Stomach (tissue), 7 donors: ENCODE measurements around a stretch of chr16.

- PRO-cap = no peak
- RAMPAGE, long total RNA, 5 experiments = no peak in any of the 5 experiments
- RRBS = 86% methylated on average over 4 of the region's 5 CpGs
Measured at GRCh38 chr16:69116056-69116706, 10.7 kb downstream of the HAS3 start.

DNA sequence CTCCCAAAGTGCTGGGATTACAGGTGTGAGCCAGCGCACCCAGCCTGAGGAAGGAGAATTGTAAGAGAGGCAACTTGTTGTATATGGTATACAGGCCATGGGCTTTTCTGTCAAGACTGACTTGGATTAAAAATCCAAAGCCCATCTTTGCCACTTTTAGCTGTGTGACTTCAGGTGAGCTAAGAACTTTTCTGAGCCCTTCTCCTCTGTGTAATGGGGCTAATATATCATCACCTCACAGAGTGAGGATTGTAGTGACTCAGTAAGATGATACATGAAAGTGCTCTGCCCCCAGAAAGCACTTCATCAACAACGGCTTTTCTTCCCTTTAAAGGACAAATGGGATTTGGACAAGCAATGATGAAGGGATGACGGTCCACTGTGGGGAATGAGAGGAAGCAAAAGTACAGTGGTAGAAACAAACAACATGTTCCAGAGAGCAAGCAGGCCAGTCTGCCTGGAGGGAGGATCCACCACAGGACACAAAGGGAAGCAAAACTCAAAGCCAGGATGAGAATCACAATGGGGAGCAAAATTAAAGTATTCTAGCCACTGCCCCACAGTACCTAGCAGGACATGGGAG lies 14.3 kb upstream of the TMED6 start:
- PRO-cap = no peak
- RAMPAGE, long total RNA, 5 experiments = no peak in any of the 5 experiments
- RRBS = no CpG with 5 or more reads among the region's 3 CpGs

GRCh38 chr16:69366704-69367495 lies 15.3 kb upstream of the TMED6 start:
- PRO-cap = no peak
- RAMPAGE, long total RNA, 5 experiments = start-site peak on the minus strand in 2 of 5 experiments, at chr16:69366907-69367212 at its widest, 10 to 15 reads per replicate
- RRBS = no CpG with 5 or more reads among the region's 12 CpGs

DNA sequence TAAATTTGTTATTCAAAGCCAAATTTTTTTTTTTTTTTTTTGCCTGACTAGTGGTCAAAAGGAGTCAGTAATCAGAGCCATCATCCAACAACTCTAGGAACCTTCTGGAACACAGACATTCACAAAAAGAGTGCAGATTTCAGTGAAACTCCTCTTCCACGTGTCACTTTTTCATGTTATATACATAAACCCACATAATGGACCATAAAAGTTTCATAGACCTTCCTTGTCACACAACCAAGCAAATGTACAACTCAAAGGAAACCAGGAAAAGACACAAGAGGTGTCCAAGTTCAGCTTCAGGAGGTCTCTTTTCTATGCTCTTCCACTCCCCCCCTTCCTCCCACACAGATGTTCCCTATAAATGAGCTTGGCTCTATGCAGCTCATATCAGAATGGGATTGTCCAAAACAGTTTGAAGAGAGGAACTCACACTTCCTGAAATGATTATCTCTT lies 16.4 kb upstream of the TERF2 start:
- PRO-cap = no peak
- RAMPAGE, long total RNA, 5 experiments = no peak in any of the 5 experiments
- RRBS = no CpG with 5 or more reads among the region's 1 CpG

- PRO-cap = no peak
- RAMPAGE, long total RNA, 5 experiments = no peak in any of the 5 experiments
- RRBS = no CpG with 5 or more reads among the region's 13 CpGs
Measured at GRCh38 chr16:69530552-69531176, 35.1 kb upstream of the NFAT5 start.

DNA sequence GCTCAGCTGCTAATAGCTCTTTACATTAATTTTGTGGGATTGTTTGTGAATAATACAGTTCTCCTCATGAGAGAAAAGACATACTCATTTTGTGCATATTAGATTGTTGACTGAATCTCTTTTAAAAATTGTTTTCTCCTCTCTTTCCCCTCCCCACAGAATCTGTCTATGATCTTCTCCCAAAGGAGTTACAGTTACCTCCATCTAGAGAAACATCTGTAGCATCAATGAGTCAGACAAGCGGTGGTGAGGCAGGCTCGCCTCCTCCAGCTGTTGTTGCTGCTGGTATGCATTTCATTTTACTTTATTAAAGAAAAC lies 60.4 kb downstream of the NFAT5 start:
- PRO-cap = no peak
- RAMPAGE, long total RNA, 5 experiments = start-site peak on the plus strand in 2 of 5 experiments, centred at positions 200 to 224 of the sequence, 7 to 20 reads per replicate
- RRBS = no CpG with 5 or more reads among the region's 2 CpGs

GRCh38 chr16:69646764-69647454 lies 79.5 kb downstream of the NQO1 start:
- PRO-cap = no peak
- RAMPAGE, long total RNA, 5 experiments = start-site peak on the plus strand in 3 of 5 experiments, at chr16:69646995-69647352 at its widest, 10 to 47 reads per replicate
- RRBS = no CpG with 5 or more reads among the region's 9 CpGs

GRCh38 chr16:69697198-69698169 lies 28.9 kb downstream of the NQO1 start:
- PRO-cap = no peak
- RAMPAGE, long total RNA, 5 experiments = start-site peak on the plus strand in 2 of 5 experiments, at chr16:69697567-69698005 at its widest, 8 to 17 reads per replicate
- RRBS = no CpG with 5 or more reads among the region's 6 CpGs

GRCh38 chr16:69890037-69890418 lies 61.1 kb upstream of the CLEC18A start:
- PRO-cap = no peak
- RAMPAGE, long total RNA, 5 experiments = no peak in any of the 5 experiments
- RRBS = no CpG with 5 or more reads among the region's 8 CpGs

DNA sequence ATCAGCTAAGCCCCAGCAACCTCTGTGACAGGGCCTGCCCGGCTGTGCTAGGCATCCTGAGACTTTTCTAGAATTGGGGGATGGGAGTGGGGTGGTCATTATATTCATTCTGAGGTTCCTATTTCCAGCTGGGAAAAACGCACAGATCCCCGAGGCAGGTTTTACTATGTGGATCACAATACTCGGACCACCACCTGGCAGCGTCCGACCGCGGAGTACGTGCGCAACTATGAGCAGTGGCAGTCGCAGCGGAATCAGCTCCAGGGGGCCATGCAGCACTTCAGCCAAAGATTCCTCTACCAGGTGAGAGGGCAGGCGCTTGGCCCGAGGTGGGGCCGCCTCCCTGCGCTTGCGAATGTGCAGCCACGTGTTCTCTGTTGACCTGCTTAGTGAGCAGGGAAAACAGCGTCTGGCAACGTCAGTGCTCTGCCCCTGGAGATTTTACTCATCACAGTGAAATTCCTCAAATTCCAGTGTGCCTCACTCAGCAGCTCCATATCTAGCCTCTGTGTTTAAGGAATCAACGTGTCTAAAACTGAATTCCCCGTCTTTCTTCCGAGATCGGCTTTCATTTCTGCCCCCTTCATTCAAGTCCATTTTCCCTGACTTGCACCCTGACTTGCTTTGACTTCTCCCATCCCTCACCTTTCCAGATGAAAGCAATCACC lies 33.4 kb upstream of the CLEC18A start:
- PRO-cap = no peak
- RAMPAGE, long total RNA, 5 experiments = no peak in any of the 5 experiments
- RRBS = no CpG with 5 or more reads among the region's 24 CpGs

DNA sequence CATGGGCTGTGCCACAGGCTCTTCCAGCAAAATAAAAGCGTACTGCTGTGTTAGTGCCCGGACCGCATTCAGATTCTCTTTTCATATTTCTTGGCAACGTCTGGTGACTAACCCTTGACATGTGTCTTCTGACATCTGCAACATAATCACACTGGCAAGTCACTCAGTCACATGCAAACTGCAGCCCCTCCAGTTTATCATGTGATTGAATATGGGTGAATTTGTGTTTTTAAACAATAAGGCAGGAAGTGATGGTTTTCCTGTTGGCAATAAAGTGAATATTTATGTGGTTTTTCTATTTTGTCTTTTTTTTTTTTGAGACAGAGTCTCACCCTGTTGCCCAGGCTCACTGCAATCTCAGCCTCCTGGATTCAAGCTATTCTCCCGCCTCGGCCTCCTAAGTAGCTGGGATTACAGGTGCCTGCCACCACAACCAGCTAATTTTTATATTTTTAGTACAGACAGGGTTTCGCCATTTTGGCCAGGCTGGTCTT lies 75.2 kb downstream of the CLEC18A start:
- PRO-cap = unidirectional peak, minus-strand start at position 70 of the sequence
- RAMPAGE, long total RNA, 5 experiments = no peak in any of the 5 experiments
- RRBS = no CpG with 5 or more reads among the region's 7 CpGs

- PRO-cap = no peak
- RAMPAGE, long total RNA, 5 experiments = no peak in any of the 5 experiments
- RRBS = no CpG with 5 or more reads among the region's 9 CpGs
Measured at GRCh38 chr16:70252681-70253013, 907 bp upstream of the EXOSC6 start.

DNA sequence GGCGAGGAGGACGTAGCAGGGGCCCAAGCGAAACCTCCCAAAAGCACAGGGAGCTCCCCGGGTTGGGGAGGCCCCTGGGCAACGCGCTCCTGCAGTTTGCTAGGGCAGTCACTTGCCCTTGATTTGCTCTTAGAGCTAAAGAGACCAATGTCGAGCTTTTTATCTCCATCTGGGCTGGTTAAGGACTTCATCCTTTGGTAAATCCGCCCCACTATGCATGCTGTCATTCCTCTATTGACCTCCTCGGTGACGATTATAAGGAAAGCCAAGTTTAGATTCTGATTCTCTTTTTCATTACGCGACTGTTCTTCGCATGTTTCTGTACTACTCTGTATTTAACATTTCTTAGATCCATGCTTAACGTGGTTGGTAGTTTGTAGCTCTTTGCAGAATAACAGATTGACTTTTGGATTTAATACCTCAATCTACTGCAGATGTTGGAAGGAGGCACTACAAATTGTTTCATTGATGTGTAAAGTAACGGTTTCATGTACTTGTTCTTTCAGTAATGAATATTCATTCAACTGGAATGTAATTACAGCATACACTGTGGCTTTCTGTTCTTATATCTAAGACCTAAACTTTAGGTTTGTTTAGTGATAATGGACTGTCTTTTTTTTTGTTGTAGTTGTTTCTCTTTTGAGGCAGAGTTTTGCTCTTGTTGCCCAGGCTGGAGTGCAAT lies 505 bp downstream of the DDX19A start:
- PRO-cap = no peak
- RAMPAGE, long total RNA, 5 experiments = no peak in any of the 5 experiments
- RRBS = no CpG with 5 or more reads among the region's 15 CpGs

- PRO-cap = no peak
- RAMPAGE, long total RNA, 5 experiments = no peak in any of the 5 experiments
- RRBS = no CpG with 5 or more reads among the region's 19 CpGs
Measured at GRCh38 chr16:70416800-70417820, 21.8 kb downstream of the ST3GAL2 start.

DNA sequence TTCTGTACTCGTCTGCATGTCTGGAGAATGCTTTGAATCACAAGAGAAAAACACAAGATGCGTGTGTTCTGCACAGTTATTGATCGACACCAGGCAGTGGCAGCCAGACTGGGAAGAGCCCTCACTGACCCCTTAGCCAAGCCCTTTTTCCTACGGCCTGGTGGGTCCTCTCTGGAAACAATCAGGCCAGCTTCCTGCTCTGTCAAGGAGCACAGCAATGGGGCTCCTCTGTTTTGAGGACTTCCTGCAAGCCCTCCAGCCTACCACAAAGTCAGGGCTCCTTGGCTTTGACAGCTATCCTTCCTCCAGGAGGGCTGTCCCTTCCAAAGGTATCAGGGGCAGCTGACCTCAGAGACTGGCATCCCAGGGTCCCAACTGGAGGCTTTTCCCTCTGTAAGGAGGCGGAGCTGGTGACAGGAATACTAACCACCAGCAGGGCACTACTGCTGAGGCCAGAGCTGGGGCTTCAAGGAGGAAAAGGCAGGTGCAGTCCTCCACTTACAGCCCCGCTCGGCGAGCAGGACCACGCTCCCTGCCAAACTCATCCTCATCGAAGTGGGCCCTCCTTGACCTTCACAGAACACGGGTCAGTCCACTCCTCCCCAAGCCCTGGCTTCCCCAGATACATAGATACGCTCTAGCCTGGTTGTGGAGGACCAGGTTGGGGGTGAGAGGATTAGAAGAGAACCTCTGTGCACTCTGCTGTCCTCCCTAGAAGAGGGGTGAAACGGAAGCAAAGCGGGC lies 20.7 kb downstream of the ST3GAL2 start:
- PRO-cap = no peak
- RAMPAGE, long total RNA, 5 experiments = no peak in any of the 5 experiments
- RRBS = no CpG with 5 or more reads among the region's 14 CpGs

DNA sequence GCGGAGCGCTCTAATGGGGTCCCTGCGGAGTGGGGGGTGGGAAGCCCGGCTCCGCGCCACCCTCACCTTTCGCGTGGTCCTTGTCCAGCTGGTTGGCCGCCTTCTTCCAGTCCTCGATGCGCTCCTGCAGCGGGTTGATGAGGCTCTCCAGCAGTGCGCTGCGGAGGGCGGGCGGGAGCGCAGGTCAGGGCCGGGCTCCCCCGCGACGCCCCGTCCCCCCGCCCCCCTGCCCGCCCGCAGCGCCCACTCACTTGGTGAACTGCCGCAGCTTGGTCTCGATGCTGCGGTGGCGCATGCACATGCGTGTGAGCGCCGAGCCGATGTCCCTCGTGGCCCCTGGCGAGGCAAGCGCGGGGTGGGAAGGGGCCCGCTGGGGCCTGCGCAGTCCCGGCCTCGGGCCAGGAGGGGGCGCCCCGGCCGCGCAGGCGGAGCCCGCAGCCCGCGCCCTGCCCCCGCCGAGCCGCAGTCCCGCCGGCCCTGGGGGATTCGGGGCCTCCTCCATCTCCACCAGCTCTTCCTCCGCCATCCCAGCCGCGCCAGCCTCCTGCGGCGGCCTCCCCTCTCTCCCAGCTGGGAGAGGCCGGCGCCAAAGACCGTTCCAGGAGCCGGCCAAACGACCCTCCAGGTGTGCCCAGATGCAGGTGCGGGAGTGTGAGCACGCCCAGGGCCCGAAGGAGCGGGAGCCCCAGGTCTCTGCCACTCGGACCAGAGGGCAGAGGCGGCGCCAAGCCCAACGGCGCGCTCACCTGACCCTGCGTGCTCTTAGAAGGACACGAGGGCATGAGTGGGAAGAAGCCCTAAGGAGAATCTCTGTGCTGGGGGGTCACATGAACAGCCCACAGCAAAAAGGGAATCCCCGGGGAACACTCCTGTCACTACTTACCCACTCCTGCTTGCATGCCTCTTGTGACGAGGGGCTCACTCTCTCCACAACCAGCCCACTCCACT lies 5.9 kb downstream of the MTSS2 start:
- PRO-cap = no peak
- RAMPAGE, long total RNA, 5 experiments = start-site peak on the minus strand in 3 of 5 experiments, centred at positions 273 to 340 of the sequence, 8 to 14 reads per replicate
- RRBS = 39% methylated on average over 18 of the region's 80 CpGs

DNA sequence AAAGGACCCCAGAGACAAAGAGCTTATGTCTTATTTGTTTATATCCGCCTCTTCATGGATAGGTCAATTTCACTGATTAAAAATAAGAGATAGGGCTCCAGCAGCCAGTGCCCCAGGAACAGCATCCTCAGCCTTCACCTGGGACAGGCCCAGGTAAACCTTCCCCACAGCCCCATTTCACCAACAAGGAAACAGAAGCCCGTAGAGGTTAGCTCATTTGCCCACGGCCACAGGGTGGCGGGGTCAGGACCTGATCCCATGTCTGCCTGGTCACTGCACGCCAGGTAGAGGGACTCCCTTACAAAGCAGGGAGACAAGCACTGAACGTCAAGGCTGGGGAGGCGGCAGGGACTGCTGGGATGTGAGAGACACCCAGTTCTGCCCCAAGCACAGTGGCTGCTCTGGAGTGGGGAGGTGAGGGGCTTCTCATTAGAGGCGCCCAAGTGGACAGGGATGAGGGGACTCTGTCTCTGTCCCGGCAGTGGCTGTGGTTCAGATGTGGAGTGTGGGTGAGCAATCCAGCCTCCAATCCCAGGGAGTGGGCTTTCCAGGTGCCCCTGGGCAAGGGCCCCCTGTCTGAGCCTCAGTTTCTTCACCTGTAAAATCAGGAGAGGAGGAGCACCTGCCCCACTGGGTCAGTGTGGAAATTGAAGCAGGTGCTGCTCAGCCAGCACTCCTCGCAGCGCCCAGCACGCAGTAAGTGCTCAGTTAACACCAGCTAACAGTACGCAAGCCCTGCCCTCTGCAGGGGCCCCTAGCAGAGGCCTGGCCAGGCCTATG lies 3.0 kb downstream of the MTSS2 start:
- PRO-cap = no peak
- RAMPAGE, long total RNA, 5 experiments = no peak in any of the 5 experiments
- RRBS = no CpG with 5 or more reads among the region's 13 CpGs

GRCh38 chr16:70695448-70696139 lies 9.7 kb upstream of the MTSS2 start:
- PRO-cap = bidirectional peak, plus-strand start at chr16:70695987, minus-strand start at chr16:70695848
- RAMPAGE, long total RNA, 5 experiments = no peak in any of the 5 experiments
- RRBS = no CpG with 5 or more reads among the region's 12 CpGs

DNA sequence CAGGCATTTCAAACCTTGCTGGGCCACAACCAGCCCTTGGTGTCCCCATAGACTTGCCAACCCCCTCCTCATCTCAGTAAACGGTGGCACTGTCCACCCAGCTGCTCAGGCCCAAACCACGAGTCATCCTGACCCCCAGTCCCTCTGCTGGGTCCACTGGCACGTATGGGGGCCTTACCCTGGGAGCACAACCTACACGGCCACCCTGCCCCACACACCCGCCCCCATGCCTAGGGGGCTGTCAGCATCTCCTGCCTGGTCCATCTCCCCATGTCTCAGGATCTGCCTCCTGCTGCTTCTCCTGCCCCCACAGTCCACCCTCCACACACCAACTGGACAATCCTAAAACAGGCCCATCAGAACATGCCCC lies 15.5 kb upstream of the MTSS2 start:
- PRO-cap = no peak
- RAMPAGE, long total RNA, 5 experiments = start-site peak on the minus strand in 1 of 5 experiments, centred at position 166 of the sequence, 6 reads per replicate
- RRBS = no CpG with 5 or more reads among the region's 5 CpGs

GRCh38 chr16:70724147-70724619 lies 38.3 kb upstream of the MTSS2 start:
- PRO-cap = no peak
- RAMPAGE, long total RNA, 5 experiments = no peak in any of the 5 experiments
- RRBS = no CpG with 5 or more reads among the region's 4 CpGs